Measurements from ENCODE around the gene ATAD2B.

GRCh38 chr2:20444209-20444568 is 2.7 kb upstream of the RHOB start:
- PRO-cap: no peak

DNA sequence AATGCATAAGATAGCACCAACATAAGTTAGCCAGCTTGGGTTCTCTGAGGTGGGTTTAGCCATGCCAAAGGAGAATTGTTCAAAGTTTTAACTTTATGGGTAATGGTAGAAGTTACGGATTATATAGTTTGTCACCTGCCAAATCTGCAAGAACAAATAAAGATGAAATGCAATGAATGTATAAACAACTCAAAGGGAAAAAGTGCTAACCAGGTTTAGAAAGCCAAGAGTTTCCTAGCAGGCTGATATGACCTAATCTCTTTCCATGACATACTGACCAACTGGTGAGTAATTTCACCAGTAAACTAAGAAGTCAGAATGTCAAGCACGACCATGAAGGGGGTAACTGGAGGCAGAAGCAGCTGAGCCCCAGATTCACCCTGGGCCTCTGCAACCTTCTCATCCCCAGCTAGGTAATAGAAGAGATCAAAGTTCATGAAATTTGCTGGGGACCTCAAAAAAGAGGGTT is 10.1 kb downstream of the RHOB start:
- PRO-cap: no peak

DNA sequence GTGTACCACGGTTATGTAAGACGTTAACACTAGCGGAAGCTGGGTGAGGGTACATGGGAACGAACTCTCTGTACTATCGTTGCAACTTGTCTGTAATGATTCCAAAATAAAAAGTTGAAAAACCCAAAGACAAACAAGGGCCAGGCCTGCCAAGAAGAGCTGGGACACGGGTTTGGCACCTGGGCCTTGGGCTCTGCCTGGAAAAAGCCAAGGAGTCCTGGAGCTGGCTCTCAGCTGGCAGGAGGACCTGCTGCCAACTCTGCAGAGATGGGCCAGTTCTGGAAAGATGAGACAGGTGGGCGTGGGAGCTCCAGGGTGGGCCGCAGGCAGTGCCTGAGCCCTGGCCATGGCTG is 89.7 kb downstream of the RHOB start:
- PRO-cap: no peak

GRCh38 chr2:20620309-20620736 is 30.6 kb downstream of the HS1BP3 start:
- PRO-cap: no peak

DNA sequence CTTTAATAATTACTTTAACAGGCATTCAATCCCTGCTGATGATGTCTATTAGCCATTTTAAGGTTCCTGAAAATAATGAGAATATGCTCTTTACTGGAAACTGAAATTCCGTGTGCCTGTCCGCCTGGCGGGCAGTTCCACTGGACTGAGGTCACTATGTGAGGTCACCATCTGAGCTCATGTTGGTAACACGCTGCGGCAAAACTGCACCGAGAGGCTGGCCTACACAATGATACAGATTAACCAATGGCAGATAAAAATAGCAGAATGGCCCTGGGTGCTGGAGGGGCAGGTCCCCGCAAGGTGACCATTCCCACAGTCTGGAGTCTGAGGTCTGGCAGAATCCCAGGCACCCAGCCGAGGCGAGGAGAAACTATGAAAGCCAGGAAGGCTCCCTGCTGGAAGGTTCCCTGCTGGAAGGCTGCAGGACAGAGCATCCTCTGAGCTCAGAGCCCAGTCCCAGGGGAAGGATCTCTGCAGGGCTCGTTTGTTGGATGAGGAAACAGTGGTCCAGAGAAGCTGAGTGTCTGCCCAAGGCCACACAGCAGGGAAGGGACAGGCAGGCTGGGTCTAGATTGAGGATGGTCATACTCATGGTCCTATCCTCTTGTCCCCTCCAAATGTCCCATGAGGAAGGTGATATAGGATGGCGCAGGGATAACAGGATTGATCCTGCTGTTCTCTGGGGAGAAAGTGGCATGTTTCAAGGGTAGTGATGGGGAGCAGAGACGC is 24.8 kb downstream of the HS1BP3 start:
- PRO-cap: no peak

DNA sequence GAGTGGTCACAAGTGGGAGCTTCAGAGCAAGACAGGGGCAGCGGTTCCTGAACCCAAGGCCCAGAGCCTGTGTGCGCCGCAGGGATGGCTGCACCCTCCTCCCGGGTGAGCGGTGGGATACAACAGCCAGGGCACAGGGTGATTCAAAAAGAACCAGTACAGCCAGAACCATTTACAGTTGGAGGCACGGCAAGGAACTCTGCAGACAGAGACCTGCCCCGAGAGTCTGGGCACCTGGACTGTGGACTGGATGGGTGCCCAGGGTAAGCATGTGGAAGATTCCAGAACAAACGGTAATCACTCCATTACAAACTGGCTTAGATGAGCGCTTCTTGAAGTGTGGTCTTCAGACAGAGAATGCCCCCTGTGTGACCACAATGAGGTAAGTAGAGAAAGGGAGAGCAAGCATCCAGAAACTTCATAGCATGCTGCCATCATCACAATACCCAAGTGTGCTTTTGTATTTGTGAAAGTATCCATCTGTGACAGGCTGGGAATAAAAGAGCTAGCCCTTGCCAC is 11.9 kb downstream of the HS1BP3 start:
- PRO-cap: no peak

- PRO-cap: no peak
Measured at GRCh38 chr2:20676681-20677594, 10.0 kb downstream of the GDF7 start.

DNA sequence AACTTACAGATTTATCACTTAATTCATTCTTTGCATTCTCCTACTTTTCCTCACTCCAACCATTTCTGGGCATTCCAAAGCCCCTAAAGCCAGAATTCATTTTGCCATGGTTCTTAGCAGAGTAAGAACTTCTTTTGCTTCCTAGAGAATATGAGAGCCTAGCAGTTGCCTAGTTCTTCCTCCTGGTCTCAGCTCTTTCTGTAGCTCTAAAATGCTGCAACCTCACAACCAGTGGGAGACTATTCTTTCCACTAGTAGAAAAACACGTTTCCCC is 22.3 kb downstream of the GDF7 start:
- PRO-cap: no peak

GRCh38 chr2:20796465-20796918 is 26.4 kb downstream of the LDAH start:
- PRO-cap: no peak

GRCh38 chr2:20988865-20989402 is 54.9 kb downstream of the APOB start:
- PRO-cap: no peak

DNA sequence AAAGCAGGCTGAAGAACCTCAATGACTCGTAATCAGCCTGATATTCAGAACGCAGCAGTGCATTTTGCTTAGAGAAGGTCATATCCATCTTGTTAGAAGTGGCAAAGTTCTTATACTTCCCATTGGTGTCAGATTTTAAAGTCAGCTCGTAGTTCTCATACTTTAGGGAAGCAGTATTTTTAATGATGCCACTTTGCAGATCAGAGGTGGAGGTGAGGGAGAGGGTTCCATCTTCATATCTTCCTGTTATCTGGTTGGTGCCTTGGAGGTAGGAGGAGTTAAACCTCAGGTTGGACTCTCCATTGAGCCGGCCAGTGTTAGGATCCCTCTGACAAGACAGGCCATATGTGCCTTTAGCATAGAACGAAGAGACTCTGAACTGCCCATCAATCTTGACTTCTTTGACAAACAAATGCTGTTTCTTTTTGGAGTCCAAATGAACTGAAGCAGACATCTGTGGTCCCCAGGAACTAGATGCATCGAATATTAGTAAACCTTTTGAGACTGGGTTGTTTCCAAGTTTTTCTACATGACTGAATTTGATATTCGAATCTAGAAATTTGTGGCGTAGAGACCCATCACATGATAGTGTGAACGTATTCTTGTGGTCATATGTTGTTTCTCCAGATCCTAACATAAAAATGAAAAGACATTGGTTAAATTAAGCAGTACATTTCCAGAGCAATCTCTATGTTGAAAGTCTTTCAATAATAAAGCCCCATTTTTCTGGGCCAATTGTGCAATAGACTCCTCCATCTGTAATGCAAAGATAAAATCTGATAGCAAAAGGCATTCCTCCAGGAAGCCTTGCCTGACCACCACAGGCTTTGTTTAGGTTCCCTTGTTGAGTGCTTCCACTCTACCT is 31.6 kb downstream of the APOB start:
- PRO-cap: no peak

DNA sequence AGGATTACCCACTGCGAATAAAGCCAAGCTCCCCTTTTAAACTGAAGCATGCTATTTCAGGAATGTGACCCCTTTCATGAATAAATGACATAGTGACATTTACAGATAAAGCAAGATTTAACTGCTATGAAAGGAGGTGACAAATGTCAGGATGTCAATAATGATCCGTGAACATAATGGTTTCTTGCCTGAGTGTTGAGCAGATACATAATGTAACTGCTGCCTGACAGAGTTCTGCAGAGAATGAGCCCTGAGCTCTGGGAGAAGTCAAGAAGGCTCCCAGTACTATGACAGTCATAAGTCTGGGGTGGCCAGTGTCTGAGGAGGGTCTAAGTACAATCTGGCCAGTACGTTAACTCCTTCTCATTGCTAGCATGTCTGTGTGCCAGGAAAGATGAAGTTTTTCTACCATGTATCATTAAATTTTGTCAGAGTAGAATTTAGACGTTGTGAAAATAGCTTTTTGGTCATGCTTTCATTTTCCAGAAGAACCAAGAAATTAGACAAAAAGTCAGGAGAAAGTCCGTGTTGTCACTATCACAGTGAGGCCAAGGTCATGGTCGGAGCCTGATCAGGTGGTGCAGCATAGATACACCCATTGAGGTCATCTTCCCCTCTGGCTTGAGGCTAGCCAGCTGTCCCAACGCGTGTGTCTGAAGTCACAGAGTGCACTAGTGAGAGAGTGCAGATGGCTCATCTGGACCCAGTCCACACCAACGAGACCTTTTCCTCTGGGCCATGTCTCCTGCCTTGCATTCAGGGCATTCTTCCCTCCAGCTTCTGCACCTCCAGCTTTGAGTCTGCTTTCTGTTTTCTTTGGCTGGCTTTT is 146.7 kb downstream of the TDRD15 start:
- PRO-cap: no peak

- PRO-cap: no peak
Measured at GRCh38 chr2:22822326-22822856, 562.6 kb upstream of the KLHL29 start.

GRCh38 chr2:23247281-23247769 is 137.7 kb upstream of the KLHL29 start:
- PRO-cap: no peak

GRCh38 chr2:23499652-23500374 is 114.8 kb downstream of the KLHL29 start:
- PRO-cap: no peak

DNA sequence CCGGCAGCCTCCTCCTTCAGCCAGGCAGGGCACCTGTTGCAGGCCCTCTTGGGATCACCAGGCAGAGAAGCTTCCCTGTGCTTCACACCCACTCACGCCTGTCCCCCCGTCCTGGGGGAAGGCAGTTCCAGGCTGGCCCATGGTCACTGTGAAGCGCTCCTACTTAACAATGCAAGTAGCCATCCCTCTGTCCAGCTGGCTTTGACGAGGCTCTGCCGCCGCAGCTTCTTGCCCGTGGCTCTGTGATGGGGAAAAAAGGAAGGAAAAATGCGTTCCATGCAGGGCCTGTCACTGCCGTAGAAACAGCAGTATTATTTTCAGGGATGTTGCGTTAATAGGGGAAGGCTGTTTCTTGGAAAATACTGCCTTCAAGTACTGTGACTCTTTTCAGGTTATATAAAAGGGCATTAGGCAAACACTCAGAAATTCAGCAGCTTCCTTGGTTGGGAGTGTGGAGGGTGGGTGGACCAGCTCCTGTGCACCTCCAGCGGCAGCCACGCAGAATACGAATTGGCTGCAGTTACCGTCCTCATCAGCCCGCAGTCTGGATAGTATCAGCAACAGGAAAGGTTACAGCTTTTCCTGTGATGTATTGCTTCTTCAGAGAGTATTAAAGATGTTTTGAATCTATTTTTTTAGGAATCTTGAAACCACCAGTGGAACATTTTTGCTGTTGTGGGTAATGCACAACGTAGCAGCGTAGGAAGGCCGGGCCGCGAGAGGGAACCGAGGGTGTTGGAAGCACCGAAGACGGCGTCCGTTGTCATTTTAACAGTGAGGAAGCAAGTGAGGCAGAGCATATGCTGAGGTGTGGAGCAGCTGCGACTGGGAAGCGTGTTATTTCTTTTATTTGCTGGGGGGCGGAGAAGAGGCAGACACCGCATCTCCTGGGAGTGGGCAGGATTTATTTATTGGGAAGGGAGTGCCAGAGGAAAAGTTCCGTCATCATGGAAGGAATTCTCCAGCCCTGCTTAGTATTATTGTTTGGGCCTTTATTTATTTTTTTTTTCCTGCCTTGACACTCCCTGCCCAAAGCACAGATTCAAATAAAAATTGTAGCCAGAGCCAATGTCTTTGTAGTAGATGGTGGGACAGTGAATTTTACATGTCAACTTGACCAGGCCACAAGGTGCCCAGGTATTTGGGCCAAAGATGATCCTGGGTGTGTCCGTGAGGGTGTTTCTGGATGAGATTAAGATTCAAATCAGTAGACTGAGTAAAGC is 232.6 kb downstream of the KLHL29 start:
- PRO-cap: no peak

- PRO-cap: no peak
Measured at GRCh38 chr2:23900929-23901396, 26.0 kb downstream of the ATAD2B start.

GRCh38 chr2:23926671-23927581 is at the start of gene ATAD2B:
Gene ATAD2B (minus strand): TSS chr2:23927123.
- PRO-cap: bidirectional peak, plus-strand start at chr2:23927316, minus-strand start at chr2:23927075; bidirectional peak, plus-strand start at chr2:23927628, minus-strand start at chr2:23927533

DNA sequence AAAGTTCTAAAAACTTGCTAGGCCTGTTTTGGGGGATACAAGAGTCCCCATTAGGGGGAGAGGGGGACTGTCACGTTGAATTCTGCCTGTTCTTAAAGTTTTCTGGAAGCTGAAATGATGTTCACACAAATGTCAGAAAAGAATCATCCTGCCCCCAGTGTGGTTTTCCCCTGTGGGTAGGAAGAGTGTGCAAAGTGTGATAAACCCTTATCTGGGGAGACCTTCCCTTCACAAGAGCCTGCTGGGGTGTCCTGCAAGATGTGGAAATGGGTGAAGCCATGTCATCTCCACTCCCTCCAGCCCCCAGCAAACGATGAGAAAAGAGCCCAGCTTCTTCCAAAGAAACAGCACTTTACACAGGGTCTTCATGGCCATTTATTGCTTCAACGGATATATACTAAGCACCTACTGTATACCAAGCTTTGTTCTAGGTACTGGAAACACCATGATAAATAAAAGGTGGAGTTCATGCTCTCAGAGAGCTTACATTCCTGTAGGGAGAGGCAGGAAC is 1.5 kb downstream of the MFSD2B start:
- PRO-cap: no peak

DNA sequence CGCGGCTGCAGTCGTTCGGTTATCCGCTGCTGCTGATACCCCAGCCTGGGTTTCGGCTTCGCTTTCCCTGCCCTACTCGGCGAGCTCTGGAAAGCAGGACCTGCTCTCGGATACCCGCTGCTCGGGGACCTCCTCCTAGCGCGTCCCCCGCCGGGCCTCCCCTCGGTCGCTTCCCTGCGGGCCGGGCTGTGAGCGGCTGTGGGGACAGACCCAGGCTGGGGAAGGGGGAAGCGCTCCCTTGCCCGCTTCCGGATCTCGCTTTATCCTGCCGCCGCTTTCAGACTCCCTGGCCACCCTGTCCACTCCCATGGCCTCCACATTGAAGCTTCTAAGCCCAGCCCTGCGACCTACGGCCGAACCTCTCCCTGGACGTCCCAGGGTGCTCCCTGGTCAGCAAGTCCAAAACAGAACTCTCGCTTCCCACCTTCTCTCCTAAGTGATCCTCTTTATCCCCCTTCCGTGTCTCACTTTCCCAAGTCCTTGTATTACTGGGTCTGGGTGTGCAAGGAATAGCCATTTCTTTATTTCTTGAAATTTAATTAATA is 701 bp downstream of the FKBP1B start:
- PRO-cap: no peak